Ureter (tissue), 1 donor: Measurements from ENCODE around the gene WNT4.

DNA sequence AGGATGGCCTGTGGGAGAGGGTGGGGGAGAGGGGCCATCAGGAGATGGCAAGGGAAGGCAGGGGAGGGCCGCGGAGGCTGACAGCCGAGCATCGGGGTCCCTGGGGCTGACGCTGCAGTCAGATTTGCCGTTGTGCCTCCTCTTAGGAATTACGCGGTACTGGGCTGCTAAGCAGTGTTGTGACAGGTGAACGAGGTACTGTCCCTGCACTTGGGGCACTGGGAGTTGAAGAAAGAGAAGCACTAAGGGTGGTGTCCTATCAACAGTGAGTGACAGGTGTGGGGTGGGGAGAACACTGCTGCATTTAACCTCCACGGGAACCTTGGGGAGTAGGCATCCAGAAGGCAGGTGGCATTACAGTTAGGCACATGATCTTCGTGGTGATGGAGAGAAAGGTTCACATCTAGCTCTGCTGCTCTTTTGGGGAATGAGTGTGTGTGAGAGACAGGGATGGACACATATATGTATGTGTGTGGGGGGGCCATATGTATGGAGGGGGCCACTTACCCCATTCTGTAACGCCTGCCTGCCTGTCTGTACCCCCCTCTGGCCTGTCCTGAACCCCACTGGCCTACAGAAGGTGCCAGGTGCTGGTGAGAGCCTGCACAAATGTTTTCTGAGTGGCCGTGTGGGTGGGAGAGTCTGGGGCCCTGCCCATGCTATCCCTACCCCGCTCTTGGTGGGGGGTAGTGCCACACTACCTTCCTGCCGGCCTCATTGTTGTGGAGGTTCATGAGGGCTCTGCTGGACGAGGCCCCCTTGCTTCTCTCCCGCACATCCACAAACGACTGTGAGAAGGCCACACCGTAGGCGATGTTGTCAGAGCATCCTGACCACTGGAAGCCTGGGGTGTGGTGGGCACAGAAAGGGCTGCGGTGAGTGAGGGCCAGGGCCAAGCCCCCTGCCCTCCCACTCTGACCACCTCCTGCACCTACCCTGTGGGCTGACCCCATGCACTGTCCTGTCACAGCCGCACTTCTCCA lies 22.1 kb downstream of the WNT4 start:
- PRO-cap, result no peak

- PRO-cap, result no peak
Measured at GRCh38 chr1:22140577-22141069, 2.3 kb downstream of the WNT4 start.

DNA sequence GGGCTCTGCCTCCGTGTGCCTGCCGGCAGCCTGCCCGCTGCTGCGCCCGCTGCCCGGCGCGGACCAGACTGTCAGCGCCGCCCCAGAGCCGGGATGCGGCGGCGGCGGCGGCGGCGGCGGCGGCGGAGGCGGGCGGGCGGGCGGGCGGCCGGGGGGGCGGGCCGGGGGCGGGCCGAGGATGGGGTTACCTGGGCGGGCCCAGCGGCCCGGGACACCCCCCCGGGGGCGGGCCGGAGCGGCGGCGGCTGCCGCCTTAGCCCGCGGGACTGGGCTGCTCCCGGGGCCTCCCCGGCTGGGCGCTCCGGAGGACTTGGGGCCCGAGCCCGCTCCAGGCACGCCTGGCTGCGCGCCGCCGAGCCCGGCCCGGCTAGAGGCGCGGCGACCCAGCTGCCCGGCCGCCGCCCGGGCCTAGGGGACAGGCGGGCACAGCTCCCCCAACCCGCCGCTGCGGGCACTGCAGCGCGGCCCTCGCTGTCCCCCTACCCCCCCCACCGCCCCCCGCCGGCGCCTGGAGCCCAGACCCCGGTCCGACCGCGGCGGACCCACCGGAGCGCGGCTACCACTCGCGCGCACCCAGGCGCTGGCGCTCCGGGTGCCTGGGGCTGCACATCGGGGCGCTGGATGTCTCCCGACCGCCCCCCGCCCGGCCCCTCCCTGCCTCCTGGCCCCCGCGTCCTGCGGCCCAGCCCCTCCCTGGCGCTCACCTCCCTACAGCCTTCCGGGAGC lies at the start of gene WNT4:
TSS of gene WNT4 (minus strand) at position 70 of the 726 bp plus-strand sequence.
- PRO-cap, result bidirectional peak, plus-strand start at position 214 of the sequence, minus-strand start at position 97 of the sequence

GRCh38 chr1:22321638-22321949 lies 130.1 kb upstream of the ZBTB40 start:
- PRO-cap, result no peak

GRCh38 chr1:22428466-22429046 lies 23.1 kb upstream of the ZBTB40 start:
- PRO-cap, result no peak

GRCh38 chr1:22452468-22452990 lies 878 bp downstream of the ZBTB40 start:
- PRO-cap, result no peak

GRCh38 chr1:22637370-22637780 lies 947 bp downstream of the C1QA start:
- PRO-cap, result no peak

GRCh38 chr1:22708668-22709054 lies 2.0 kb upstream of the EPHB2 start:
- PRO-cap, result no peak

GRCh38 chr1:22711752-22712210 lies 1.1 kb downstream of the EPHB2 start:
- PRO-cap, result no peak

DNA sequence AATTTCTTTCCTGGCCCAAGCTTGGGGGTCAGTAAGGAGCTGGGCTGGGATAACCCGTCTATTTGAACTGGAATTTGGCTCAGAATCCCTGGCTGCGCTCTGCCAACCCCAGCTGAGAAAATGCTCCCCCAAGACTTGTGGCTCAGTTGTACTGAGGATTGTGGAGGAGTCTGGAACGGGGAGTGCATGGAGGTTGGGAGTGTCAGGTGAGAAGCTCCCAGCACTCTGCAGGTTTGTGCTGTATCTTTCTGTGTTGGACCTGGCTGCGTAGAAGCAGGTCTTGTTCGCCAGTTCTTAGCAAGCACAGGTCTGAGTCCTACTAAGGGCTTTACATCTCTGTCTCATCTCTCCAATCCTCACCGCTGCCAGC lies 1.6 kb downstream of the TCEA3 start:
- PRO-cap, result no peak

- PRO-cap, result no peak
Measured at GRCh38 chr1:23533046-23533501, 2.0 kb upstream of the E2F2 start.

DNA sequence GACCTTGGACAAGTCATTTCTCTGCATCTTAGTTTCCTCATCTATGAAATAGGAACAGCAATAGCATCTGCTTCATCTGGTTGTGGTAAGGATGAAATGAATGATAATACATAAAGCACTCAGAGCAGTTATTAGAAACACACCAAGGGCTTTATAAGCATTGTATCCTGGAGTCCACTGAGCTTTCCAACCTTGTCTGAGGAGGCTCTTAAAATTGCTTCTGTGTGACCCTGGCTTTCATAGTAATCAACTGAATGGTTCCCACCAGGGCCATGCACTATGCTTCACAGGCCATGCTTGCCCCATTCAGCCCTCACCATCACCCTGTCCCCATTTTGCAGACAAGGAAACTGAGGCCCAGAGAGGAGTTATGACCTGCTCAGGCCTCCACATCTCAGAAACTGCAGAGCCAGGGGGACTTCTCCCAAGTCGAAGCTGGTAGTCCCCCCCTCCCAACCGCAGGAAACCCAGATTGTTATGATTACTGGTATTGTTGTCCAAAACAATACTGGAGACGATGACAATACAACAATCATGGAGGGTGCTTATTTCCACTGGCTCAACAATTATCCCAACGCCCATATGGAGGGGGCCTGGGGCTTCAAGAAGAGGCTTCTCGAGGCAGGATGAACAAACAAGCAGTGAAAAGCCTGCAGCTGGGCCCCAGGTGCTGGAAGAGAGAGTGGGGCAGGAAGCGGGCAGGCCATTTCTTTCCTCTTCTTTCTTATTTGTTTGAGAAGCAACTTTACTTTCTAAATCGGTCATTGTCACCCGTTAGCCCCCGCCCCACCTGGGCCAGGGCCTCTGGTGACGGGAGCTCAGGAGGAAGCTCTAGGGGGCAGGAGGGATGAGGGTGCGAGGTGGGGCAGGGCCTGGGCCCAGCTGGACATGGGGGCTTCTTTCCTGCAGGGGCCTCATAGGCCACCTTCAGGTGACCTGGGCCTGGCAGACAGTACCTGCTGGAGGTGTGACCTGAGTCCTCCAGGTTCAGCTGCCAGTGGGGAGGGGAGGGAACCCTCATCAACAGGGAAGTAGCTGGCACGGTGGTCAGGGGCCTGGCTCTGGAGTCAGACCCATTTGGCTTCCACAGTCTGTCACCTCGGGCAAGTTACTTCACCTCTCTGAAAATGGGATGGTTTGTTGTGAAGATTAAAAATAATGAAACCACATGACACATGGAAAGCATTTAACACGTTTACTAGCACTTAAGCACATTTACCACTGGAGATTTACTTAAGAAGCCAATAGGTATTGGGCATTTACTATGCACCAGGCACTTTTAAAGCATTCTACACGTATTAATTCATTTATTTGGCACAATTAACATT lies 53.7 kb upstream of the ID3 start:
- PRO-cap, result no peak

DNA sequence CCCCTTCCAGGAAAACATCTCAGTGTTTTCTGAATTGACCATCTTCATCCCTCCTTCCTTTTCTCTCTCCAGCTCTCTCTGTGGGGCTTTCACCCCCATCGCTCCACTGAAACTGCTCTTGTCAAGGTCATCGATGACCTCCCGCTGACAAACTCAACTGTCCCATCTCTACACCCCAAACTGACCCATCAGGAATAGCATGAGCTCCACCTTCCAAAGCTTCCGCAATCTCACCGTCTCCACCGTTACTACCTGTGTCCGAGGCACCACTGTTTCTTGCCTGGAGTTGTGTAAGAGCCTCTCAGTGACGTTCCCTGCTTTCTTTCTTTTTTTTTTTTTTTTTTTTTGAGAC lies 63.9 kb upstream of the RPL11 start:
- PRO-cap, result no peak

DNA sequence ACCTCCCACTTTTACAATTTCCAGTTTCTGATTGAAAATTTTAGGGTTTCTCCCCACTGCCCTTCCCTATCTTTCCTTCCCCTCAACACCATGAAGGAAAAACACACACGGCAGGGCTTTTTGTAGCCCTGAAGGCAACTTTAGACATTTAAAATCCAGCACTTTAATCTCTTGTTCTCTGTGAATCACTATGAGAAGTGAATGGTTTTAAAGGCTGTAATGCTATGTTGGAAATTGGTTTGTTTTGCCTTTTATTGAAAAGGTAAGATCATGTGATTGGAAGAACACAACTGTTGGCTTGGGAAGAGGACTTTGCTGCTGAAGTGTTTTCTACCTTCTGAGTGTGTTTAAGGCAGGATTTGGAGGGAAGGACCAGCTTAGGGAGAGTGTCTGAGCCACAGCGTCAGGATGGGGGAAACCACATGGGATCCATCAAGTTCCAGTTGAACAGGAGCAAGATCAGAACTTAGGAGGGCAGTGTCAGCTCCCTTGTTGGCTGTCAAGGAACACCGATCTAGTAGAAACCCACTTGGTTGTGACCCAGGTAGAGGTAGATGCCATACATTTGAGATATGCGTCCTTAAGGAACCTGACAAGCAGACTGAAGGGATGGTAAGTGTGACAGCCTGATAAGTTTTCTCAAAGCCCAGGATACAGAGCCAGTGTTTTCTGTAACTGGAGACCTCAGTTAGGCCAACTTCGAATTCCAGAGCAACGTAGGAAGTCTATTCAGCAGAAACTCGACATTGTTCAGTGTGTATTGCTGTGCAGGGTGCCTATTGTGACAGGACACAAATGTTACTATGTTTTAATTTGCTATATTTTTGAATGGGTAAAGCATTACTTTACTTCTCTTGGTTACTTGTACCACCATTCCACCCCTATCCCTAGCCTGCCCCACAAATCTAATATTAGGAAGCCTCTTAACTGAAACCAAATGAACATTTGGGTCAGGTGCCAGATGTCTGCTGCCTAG lies 17.4 kb downstream of the ELOA start:
- PRO-cap, result no peak

DNA sequence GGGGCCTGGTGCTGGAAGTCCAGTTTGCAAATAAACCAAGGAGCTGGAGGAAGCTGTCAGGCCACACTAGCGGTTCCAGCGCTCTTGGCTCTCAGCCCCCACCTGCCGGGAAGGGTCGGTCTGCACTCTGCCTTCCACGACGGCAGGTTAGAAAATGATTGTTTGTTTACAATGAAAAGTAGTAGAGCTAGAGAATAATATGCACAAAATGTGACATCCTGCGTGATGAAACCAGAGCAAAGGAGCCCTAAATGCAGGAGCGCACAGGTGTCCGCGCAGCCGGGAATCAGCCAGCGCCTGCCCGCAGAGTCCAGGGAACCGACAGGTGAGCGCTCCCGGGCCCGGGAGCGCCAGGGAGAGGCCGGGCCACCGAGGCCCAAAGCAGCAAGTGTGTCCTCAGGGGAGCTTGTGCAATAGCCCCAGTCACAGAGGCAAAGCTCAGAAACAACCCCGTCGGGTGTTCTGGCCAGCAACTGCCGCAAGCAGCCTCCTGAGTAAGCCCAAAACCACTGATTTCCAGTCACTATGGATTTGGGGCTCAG lies 723 bp upstream of the GALE start:
- PRO-cap, result unidirectional peak, minus-strand start at position 146 of the sequence

DNA sequence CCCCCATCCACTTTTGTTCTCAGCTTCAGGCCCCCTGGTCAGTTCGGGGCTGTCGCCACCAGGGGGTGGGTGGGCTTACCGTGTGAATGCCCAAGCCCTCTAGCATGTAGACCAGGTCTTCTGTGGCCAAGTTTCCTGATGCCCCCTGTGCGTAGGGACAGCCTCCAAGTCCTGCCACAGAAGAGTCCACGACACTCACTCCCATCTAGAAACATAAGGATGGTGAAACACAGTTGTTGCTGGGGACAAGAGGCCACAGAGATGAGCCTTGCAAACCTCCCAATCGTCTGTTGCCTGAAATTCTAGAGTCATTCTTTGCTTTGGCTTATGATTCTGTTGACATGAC lies 3.7 kb upstream of the GALE start:
- PRO-cap, result no peak

DNA sequence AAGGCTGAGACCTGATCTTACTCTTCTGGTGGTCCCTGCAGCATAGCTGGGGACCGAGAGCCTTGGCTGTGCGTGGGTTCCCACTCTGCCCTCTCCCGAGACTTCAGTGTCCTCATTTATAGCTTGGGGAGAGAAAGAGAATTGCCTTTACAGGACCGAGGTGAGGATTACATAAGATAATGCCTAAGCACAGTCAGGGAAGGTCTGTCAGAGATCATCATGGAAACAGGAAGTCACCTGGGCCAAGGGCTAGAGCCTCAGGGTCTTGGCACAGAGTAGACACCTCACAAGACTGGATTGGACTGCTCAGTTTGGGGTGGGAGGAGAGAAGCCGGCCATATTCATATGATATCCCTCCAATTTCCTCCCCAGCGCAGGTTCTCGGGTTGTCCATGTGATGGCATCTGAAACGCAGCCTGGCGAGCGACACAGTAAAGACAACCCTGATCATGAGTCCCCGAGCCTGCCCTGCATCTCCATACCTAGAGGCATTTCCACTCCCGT lies 3.8 kb downstream of the CNR2 start:
- PRO-cap, result no peak

DNA sequence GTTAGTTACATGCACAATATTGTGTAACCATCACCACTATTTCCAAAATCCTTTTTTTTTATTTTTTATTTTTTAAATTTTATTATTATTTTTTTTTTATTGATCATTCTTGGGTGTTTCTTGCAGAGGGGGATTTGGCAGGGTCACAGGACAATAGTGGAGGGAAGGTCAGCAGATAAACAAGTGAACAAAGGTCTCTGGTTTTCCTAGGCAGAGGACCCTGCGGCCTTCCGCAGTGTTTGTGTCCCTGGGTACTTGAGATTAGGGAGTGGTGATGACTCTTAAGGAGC lies 51.2 kb upstream of the SRSF10 start:
- PRO-cap, result no peak

- PRO-cap, result no peak
Measured at GRCh38 chr1:24111270-24111831, 584 bp downstream of the MYOM3 start.

- PRO-cap, result no peak
Measured at GRCh38 chr1:24185837-24186594, 1.1 kb downstream of the IFNLR1 start.